GM23248 (cell line): ENCODE measurements around a stretch of chr20.

- RAMPAGE, long total RNA, result no peak
Observed at GRCh38 chr20:62603814-62604193, 38.5 kb upstream of the SLCO4A1 start.

GRCh38 chr20:62642799-62643184 is 489 bp downstream of the SLCO4A1 start:
- RAMPAGE, long total RNA, result no peak

GRCh38 chr20:62644150-62644713 is 1.9 kb downstream of the SLCO4A1 start:
- RAMPAGE, long total RNA, result no peak

DNA sequence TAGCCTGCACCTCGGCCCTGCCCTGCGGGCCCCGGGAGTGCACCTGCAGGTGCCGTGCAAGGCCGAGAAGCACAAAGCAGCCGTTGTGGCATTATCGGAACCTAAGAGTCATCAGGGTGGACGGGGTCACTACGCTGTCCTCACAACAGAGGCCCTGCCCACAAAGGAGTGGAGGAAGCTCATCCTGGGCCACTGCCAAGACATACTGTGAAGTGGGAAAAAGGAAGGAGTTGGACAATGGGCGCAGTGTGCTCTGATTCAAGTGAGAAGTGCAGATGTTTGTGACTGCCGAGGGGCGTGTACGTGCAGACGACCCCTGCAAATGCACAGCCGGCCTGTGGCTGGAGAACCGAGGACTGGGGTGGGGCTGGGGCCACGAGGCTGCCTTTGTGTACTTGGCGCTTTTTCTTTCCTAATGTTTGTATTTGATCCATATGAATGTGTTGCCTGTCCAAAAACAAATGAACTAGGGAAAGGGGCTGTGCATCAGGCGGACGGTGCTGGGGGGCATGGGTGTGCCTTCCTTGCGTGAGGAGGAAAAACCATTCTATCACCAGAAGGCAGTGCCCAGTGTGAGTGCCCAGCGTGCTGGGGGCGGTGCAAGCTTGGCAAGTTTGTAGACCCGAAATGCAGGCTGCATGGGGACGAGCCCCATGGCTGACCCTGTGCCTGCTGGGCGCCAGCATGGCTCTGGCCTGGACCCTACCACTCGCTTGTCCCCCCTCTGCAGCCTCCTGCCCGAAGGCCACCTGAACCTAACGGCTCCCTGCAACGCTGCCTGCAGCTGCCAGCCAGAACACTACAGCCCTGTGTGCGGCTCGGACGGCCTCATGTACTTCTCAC is 24.9 kb downstream of the SLCO4A1 start:
- RAMPAGE, long total RNA, result no peak

DNA sequence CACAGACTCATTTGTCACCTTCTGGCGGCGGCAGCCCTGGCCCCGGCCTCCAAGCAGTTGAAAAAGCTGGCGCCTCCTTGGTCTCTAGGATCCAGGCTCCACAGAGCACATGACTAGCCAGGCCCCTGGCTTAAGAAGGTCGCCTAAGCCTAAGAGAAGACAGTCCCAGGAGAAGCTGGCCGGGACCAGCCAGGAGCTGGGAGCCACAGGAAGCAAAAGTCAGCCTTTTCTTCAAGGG is 35.0 kb upstream of the MRGBP start:
- RAMPAGE, long total RNA, result no peak

DNA sequence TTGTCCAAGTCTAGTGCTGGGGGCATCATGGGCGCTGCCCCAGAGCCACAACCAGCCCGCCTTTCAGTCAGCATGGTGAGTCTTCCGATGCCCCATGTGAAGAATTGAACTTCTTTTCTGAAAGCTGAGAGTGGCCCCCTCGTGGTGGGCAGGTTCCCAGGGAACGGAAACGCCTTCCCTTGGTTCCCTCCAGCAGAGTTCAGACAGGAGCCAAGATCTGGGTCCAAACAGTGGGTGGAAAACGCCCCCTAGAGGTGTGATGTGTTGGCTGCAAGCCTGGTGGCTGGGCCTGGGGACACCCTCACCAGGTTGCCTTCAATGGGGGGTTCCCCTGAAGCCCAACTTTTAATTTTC is 4.9 kb upstream of the MRGBP start:
- RAMPAGE, long total RNA, result no peak

- RAMPAGE, long total RNA, result no peak
Observed at GRCh38 chr20:62856987-62857812, 4.4 kb downstream of the TCFL5 start.

DNA sequence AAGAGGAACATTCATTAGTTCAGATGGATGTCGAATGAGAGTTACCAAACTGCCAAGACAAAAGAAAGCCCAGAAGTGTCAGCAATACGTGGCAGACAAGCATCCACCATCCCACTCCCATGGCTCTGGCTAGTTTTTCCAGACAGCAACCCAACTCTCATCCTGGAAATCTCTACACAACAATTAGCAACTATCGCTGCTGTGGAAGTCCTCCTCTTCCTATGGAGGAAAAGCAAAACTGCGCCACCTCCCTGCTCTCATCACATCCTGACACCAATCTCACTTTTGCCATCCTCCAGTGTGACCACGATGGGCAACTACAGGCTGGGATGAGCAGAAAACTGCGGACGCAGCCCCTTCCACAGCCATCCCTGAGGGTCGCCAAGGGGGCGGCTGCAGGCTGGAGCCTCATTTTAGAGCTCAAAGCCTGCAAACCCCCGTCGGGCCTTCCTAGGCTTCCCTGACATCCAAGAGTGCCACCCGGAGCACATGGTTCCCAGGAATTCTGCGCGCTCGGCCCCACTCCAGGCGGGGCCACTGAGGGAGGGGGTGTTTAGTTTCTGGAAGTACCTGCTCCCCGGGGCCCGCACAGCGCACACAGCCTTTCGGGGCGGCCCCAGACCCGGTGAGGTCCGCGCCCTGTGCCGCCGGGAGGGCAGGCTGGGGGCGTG is 1.2 kb downstream of the TCFL5 start:
- RAMPAGE, long total RNA, result no peak

DNA sequence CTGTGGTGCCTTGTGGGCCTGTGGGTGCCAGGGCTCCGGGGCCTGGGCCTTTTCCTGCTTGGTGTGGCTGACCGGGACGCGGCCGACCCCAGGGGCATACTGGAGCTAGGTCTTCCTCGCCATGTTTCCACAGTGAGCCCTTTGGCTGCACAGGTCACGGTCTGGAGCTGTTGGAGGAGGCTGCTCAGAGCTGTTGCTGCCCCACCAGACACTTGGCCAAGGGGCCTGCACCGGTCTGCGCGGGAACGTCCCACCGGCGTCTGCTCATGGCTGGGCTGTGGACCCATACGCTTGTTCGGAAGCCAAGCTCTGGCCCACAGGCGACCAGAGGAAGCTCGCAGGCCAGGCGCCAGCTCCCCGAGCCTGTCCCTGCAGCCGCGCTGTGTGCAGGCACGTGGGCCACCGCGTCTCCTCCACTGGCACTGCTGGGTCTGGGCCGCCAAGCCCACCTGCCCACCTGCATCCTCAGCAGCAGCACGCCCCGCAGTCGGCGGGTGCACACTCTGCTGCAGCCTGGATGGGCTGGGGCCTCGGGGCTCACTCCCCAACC is 15.3 kb upstream of the TCFL5 start:
- RAMPAGE, long total RNA, result no peak

DNA sequence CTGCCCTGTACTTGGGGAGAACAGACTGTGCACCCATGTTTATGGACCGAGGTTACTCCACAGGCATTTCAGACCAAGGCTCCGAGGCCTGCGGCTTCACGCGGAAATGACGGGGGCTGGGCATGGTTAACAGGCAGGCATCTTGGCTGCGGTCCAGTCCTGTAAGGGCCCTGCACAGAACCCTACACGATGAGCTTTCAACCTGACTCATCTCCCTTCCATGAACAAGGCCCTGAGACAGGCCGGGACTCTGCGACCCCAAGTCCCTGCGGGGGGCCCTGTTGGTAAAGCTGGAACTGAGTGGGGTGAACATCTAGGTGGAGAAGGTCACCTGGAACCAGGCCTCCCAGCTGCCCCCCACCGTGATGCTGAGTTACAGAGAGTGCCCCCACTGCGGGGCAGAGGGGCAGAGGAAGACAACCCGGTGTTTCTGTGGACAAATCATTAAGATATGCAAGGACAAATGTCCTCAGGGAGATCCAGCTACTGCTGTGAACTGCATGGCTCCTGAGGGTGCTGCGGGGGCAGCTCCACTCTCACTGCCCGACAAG is 26.0 kb upstream of the TCFL5 start:
- RAMPAGE, long total RNA, result no peak

GRCh38 chr20:62906939-62907622 is 19.2 kb downstream of the DIDO1 start:
- RAMPAGE, long total RNA, result no peak

- RAMPAGE, long total RNA, result no peak
Observed at GRCh38 chr20:62954588-62954969, 2.1 kb downstream of the SLC17A9 start.

DNA sequence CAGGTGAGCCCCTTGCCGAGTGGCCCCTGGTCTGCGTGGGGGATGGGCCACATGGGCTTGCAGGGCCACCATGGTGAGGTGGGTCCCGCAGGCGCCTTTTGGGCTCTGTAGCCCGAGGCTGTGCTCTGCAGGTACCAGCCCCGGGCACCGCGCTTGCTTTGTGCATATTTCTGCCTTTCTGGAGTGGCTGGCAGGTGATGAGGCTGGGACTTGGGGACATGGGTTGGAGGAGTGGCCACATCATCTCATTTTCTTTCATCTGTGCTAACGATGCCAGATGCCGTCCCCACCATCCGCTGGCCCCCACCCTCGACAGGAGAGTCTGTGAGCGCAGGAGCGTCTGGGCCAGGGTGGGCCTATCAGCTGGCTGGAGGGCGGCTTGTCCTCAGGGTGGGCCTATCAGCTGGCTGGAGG is 8.1 kb downstream of the SLC17A9 start:
- RAMPAGE, long total RNA, result no peak

DNA sequence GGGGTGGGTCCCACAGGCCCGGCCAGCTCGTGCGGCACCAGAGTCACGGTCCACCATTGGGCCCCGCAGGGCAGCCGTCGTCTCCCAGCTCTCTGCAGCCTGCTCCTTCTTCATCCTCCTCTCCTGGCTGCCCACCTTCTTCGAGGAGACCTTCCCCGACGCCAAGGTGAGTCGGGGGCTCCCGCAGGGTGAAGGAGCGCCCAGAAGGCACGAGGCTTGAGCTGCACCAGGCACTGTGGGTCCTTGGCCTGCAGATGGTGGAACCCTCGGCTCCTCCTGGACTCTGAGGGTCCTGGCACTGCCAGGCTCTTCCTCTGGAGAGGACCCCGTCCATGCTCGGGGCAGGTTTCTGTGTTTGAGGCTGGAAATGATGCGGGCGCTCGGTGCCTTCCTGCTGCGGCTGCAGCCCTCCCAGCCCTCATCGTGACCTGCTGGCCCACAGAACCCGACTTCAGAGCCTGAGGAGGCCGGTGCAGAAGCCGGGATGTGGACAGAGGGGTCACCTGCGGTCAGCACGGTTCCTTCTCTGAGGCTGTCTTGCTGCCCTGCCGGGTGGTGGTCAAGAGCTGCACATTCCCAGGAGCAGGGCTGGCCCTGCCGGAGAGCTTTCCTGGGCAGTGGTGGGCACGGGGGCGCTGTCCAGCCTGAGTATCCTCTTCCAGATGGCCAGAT is 11.1 kb downstream of the SLC17A9 start:
- RAMPAGE, long total RNA, result no peak

- RAMPAGE, long total RNA, result no peak
Observed at GRCh38 chr20:63071815-63072130, 65.0 kb upstream of the BHLHE23 start.

DNA sequence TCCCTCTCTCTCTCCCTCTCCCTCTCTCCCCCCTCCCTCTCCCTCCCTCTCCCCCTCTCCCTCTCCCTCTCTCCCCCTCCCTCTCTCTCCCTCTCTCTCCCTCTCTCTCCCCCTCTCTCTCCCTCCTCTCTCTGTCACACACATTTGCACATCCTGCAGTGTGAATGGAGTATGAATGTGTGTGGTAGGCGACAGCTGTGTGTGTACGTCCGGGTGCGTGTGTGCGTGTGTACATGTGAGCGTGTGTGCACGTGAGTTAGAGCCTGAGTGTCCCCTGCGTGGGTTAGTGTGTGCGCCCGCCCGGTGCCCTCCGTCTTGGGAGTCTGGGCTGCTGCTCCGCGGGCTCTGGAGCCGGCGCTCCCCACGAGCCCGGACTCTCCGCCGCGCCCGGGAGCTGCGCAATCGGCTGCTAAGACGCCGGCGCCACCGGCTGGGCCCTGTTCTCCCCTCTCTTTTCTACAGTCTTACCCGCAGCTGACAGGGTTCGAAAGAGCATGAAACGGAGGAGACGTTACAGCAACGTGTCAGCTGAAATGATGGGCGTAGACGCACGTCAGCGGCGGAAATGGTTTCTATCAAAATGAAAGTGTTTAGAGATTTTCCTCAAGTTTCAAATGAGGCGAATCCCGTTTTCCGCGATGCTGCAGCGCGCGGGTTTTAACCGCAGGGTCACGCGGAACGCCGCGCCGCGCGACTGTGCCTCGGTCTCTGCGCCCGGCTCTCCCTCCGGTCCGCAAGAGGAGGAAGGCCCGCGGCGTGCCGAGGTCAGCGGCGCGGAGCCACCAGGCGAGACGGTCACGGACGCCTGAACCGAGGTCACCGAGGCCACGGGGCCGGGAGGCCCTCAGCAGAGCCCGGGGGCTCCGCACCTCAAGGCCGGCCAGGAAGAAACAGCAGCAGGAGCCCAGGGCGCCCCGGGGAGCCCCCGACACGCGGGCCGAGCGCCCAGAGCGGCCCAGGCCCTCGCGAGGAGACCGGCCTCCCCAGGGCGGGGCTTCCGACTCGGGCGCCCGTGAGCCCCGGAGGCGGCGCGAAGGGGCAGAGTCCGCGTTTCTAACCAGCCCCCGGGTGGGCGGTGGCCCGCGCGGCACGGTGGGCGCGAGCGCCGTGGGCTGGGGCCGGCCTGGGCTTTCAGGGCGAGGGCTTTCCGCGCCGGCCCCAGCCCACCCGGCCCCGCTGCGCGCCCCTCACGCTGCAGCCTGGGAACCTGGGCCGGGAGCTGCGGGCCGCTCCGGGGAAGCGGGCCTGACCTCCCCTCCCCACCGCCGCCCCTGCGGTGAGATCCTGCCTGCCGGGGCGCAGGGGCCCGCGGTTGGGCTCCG is 95.3 kb upstream of the BHLHE23 start:
- RAMPAGE, long total RNA, result no peak

DNA sequence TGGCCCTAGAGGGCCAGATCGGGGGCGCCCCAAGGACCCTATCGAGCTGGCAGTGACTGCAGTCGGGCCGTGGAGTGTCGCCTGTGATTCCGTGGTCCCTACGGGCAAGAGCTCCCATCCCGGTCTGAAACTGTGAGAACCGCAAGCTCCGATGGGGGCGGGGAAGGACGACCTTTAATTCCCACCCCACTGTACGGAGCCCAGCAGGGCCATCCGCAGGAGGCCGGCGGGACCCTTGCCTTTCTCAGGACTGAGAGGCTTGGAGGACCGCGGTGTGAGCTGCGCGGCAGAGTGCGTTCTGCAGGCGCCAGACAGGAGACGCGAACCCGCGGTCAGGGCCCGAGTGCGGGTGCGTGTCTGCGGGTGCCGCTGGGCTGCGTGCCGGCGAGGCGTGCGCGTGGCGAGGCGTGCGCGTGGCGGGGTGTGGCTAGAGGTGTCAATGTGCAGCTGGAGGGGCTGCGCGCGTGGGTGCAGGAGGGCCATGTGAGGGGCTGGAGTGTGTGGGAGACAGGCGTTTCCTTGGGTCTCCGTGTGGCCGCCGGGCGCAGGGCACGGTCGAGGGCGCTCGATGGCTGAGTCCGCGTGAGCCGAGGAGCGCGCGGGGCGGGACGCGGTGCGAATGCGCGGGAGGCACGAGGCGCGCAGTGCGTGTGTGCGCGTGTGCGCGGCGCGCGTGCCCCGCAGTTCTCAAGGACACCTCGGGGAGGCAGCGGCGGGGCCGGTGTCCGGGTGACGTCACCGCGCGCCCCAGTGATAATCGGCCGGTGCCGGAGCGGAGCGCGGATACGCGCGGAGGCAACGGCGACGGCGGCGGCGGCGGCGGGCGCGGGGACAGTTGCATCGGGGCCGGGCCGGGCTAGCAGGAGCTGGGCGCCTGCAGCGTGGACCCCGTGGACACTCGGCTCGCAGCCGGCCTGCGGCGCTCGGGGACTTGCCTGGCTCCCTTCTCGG is 38.9 kb downstream of the YTHDF1 start:
- RAMPAGE, long total RNA, result no peak

DNA sequence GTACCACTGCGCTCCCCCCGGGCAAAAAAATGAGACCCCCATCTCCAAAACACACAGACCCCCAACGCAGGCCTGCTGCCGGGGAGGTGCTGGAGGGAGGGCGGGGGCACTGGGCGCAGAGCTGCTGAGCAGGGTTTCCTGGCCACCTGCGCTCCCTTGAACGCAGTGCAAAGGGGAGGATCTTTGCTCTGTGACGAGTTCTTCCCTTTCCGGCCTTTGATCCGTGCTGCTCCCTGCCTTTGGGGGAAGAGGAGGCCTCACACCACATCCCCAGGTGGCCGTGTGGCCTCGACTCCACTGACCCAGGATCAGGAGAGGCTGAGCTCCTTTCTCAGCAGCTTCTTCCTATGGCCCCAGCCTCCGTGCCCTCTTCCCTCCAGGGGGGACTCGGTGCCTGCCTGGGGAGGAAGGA is 8.9 kb upstream of the COL20A1 start:
- RAMPAGE, long total RNA, result no peak

DNA sequence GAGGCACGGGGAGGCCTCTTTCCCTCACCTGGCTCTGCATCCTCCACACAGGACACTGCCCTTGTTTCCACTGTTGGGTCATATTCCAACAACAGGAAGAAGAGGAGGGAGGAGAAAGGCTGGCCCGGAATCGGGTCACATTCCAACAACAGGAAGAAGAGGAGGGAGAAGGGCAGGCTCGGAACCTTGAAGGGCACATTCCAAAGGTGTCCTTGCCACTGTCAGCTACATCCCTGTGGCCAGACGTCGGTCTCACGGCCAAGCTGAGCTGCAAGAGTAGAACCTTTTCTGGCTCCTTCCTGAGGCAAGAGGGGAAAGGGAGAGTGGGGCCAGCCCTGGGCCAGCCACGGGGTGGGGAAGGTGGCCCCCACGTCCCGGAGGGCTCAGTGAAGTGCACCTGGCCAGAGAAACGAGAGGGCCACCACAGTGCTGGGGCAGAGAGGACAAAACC is 25.4 kb downstream of the CHRNA4 start:
- RAMPAGE, long total RNA, result no peak

DNA sequence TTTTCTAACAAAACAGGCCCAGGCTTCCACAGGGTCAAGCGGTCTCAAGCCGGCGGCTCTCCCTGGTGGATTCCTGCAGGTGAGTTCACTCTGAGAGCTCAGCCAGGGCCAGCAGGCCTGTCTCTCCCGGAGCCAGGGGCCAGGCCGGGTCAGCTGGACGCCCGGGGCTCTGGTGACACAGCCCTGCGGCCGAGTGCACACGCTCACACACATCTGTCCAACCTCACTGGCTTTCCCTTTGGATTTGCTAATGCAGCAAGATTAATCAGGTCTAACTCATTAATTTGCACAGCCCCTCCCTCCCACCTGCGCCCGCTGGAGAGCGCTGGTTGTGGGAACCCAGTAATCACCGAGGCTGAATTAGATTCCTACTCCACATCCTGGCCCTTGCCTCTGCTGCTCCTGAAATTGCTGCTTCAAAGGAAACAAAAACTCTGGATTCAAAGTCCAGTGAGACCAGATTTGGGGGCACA is 3.1 kb upstream of the CHRNA4 start:
- RAMPAGE, long total RNA, result no peak